Fibroblast of villous mesenchyme (primary cell): ENCODE measurements around the genes ZNF277, MDFIC and TES.

GRCh38 chr7:111399908-111400801, 162.1 kb downstream of the IMMP2L start:
- CAGE, long polyA plus RNA = no peak

DNA sequence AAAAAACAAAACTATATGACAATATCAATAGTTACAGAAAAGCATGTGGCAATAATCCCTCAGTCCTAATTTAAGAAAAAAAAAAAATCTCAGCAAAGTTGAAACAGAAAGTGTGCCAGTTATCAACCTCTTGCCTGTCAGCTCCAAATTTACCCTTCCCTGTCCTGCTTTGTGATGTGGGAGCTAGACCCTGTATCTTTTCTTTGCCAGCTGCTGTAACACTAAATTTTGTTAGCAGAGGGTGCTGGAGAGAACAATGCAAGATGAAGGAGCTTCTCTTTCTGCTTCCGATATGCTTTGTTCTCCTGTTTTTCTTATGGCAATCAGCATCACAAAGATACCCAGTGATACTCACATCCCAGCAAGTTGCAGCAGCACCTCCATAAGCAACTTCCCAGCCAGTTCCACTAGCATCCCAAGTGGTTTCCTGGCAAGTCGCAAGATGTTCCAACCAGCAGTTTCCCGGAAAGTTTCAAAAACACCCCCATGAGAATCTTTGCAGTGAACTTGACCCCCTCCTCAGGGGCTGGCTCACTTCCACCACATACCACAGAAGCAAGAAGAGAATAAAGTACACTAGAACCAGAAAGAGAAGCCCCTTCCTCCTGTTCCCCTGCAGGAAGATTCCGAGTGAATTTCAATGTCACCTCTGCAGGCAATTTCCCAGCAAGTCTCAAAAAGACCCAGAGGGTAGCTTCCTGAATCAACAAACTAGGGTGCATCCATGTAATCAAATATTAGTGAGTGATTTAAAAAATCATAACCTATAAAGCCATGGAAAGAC, 148.5 kb downstream of the IMMP2L start:
- CAGE, long polyA plus RNA = no peak

GRCh38 chr7:112157158-112157689, 49.0 kb downstream of the DOCK4 start:
- CAGE, long polyA plus RNA = no peak

DNA sequence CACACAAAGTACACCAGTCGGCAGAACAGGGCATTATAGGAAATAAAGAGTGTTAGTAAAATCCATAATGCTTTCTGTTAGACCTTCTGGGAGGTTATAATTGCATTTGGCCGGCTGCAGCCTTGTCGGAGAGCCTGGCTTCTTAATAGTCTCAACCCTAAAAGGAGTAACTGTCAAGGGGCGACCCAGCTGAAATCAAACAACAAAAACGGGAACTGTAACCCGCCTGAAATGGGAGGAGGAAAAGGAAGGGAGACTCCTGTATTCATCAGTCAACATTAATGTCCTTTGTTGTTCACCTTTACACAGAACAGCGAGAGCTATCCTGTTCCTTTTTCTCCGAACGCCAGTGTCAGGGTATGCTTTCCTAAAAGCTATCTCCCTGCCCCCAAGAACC, 1.3 kb downstream of the DOCK4 start:
- CAGE, long polyA plus RNA = no peak

DNA sequence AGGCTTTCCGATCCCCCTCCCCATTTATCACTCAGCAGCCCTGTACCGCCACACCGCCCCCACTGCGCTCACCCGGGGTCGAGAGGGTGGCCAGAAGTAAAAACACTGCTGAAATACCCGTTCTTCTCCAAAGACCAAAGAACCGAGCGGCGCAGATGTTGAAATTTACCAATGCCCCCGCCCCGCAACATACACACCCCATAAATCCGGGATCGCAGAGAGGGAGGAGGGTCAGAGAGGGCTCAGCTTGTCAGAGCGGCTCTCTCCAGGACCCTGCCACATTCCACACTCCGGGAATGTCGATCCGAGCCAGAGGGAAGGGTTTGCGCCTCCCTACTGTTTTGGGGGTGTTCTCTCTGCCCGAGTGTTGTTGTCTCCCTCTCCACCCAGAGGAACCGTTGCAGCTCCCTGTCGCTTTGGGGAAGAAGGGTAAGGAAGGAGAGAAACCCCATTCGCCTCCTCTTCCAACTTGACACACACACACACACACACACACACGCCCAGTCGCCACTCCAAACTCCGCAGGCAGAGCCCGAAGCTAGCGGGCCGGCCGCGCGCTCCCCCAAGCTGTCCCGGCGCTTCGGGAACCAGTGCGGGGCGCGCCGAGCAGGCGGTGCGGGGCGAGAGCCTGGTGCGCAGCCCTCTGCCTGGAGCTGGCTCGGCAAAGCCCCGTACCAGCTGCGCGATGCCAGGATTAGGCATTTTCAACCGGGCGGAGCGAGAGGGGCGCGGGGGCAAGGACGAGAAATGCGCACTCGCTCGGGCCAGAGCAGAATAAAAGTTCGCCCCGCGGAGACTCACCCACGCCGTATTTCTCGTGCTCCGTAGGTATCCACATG, 679 bp downstream of the DOCK4 start:
- CAGE, long polyA plus RNA = no peak

DNA sequence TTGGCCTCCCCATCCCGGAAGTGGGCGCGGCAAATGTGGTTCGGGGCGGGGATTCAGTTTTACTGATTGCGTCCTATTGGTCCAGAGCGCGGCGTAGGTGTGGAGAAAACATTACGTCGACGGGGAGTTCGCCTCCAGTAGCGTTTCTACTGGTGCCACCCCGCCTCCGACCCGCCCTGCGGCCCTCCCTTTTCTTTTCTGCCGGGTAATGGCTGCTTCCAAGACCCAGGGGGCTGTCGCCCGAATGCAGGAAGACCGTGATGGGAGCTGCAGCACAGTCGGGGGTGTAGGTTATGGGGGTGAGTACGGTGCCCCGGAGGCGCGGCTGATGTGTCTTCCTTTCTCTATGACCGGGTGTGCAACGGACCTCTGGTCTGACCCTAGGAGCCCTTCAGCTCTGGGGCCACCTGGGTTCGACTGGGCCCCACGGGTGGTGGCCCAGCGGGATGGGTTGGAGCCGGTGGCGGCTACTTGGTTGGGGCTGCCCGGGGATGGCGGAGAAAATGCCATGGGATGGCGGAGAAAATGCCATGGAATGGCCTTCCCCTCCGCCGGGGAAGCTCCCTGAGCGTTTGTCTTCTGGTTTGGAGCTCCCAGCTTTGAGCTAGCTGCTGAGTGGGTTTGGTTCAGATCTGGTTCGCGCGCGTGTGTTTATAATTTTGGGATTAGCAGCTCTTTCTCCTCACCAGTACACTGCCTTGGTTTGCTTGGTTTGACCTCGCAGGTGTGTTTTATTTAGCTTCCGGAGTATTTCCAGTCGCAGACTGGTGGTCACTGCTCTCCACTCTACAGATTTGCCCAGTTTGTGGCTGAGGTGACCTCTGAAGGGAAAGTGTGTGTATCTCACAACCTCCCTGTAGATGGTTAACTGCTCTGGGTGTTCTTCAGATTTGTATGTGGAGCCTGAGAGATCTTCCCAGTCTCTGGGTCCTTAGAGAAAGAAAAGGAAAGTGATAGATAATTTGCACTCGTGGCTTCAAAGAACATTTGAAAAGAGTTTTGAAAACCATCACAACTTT, at the start of gene ZNF277:
ZNF277 (plus strand) TSS at position 187 of the 1,019 bp plus-strand sequence.
- CAGE, long polyA plus RNA = no peak

GRCh38 chr7:112211317-112211809, 4.9 kb downstream of the ZNF277 start:
- CAGE, long polyA plus RNA = no peak

DNA sequence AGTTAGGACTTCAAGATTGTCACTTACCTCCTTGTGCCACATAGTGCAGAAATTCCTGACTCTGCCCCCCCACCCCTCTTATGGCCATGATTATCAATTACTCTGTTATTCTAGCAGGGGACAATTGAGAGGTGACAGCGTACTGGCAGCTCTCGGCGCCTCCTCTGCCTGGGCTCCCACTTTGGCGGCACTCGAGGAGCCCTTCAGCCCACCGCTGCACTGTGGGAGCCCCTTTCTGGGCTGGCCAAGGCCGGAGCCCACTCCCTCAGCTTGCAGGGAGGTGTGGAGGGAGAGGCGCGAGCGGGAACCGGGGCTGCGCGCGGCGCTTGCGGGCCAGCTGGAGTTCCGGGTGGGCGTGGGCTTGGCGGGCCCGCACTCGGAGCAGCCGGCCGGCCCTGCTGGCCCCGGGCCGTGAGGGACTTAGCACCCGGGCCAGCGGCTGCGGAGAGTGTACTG, 325.7 kb downstream of the PPP1R3A start:
- CAGE, long polyA plus RNA = no peak

DNA sequence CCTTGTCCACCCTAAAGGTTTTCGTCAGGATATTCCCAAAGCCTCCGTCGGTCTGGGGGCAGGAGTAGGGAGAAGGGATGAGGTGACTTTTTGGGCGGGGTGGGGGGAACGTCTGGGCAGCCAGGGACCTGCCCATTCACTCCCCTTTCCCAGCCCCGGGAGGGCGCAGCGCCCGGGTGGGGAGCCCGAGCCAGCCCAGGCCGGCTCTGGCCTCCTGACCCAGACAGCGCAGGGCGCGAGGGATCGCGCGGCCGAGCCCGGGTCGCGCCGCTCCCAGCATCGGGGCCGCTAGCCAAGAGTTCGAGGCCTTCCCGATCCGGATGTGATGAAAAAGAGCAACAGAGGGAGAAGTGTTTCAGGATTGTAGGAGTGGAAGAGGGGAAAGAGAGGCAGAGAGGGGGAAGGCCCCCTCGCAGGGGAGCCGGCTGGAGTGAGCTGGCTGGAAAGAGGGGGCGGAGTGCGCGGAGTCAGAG, at the start of gene MDFIC:
MDFIC (plus strand) TSS at position 135 of the 473 bp plus-strand sequence.
- CAGE, long polyA plus RNA = no peak

DNA sequence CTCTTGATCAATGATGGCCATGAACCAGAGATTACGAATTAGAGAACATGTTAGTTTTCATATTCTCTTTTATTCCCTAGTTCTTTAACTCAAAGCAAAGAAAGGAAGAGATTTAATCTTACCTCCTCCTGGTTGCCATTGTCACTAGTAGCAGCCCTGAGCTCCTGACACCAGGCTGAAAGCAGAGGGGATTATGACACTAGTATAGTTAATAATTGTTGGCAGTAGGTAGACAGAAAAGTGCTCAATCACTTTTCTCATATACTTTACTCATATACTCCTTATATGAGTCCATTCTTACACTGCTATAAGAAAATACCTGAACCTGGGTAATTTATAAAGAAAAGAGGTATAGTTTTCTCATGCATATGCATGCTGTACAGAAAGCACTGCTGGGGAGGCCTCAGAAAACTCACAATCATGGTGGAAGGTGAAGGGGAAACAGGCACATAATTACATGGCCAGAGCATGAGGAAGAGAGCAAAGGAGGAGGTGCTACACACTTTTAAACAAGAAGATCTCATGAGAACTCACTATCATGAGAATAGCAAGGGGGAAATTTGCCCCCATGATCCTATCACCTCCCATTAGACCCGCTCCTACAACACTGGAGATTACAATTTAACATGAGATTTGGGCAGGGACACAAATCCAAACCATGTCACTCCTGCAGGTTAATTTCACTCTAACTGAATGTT, 39.5 kb downstream of the MDFIC start:
- CAGE, long polyA plus RNA = no peak

DNA sequence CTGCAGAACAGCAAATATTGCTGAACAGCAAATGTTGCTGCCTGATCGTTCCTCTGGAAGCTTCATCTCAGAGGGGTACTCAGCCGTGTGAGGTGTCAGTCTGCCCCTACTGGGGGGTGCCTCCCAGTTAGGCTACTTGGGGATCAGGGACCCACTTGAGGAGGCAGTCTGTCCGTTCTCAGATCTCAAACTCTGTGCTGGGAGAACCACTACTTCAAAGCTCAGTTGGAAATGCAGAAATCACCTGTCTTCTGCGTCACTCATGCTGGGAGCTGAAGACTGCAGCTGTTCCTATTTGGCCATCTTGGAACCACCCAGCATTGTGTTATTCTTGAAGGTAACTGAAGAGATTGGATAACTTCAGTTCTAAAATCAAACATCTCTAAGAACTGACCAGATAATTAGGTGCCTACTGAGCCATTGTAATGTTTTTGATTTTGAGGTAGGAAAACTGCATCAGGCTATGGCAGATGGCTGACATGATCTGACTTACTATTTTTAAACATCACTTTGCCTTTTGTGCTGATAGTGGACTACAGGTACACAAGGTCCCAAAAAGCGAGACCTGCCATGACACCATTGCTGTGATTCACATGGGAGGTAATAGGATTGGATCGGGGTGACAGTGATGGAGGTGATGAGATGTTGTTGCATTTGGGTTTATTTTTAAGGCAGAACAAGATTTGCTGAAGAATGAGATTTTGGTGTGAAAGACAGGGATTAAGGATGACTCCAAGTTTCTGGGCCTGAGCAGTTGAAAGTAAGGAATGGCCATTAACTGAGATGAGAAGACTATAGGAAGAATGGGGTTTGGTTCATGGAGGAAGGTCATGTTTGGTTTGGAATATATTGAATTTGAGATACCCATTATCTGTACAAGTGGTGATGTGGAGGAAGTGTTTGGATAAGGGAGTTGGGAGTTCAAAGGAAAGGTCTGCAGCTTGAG, 74.0 kb downstream of the MDFIC start:
- CAGE, long polyA plus RNA = no peak

DNA sequence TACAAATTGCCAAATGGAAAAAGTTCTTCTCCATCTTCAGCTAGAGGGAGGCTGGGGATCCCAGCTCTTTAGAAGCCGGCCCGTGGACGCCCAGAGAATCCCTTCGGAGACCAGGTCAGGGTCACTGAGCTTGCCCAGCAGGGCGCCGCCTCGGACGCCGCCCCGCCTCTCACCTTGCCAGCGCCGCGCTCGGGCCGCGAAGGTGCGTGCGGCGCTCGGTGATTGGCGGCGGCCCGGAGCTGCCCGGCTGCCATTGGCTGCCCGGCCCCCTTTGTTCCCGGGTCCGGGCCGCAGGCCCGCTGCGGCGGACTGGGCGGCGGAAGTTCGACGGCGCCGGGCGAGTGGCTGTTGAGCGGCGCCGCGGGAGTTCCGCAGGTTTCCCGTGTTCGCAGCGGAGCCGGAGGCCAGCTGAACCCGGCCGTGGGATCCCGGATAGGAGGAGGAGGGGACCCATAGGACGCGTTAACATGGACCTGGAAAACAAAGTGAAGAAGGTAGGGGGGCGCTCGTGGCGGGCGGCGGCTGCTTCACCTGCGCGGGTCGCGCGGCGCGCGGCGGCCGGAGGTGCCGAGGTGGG, at the start of gene TES:
TES (plus strand) TSS at position 299 of the 577 bp plus-strand sequence.
- CAGE, long polyA plus RNA = start-site peak on the plus strand centred at position 373 of the sequence, 162 bp wide, 297 and 421 reads in 2 replicates

GRCh38 chr7:116340046-116340715, 129.8 kb downstream of the TES start:
- CAGE, long polyA plus RNA = no peak

DNA sequence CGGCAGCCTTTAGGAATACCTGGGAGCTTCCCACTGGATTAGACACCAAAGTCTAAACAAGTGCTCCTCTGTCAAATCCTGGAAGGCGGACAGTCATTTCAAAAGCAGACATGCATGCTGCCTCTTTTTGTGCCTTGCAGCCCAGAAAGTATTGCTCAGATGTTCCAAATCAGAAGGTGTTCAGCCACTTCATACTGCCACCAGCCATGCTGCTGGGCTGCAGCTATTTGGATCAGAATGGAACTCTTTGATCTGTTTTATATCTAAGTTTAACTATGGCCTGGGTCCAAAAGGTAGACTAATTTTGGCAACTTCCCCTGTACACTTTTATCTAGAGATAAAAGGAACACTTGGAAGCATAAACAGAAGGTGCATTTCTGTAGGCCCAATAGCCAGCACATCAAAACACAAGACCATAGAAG, 143.3 kb upstream of the CAV2 start:
- CAGE, long polyA plus RNA = no peak

- CAGE, long polyA plus RNA = no peak
Measured at GRCh38 chr7:116393484-116394266, 105.9 kb upstream of the CAV2 start.

GRCh38 chr7:116501951-116502933, 2.7 kb downstream of the CAV2 start:
- CAGE, long polyA plus RNA = no peak

- CAGE, long polyA plus RNA = no peak
Measured at GRCh38 chr7:116511368-116512532, 12.2 kb downstream of the CAV2 start.

DNA sequence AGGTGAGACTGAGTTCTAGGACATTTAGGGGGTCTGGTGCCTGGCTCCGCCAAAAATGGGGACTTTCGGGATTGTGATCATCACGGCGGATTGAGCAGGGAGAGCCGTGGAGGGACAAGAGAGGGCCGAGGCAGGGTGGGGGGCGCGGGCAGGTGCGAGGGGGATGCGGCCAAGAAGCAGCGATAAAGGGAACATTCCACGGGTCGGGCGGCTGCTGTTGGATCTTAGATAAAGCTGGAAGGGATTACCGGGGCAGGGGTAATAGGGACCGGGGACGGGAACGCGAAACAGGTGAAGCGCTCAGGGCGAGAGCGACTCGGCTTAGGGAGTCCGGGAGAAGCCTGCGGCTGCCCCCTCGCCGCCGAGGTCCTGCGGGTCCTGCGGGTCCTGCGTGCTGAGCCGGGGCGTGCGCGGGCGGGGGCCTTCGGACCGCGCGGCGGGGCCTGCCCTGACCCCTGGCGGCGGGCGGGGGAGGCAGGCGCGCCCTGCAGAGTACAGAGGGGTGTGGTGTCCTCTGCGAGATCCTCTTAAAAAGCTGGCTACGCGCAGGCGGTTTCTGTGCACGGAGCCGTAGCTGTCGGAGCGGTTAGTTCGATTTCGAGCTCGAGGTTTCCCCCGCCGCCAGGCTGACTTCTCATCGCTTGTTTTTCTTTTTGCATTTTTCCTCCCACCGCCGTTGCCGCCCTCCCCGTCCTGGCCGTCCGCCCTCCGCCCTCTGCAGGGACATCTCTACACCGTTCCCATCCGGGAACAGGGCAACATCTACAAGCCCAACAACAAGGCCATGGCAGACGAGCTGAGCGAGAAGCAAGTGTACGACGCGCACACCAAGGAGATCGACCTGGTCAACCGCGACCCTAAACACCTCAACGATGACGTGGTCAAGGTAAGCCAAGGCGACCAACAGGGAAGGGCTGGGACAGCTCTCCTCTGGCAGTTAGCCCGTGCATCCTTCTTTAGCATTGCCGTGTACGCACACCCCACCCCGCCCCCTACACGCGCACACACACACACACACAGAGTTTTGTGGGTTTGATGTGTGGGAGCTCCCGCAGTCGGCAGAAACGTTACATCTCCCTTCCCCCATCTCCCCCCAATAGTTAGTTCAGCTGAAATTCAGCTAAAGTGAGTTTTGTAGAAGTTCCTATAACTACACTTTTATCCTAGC, 1.4 kb downstream of the CAV1 start:
- CAGE, long polyA plus RNA = start-site peak on the plus strand centred at position 548 of the sequence, 106 bp wide, 956 and 534 reads in 2 replicates; start-site peak on the plus strand centred at position 743 of the sequence, 27 bp wide, 78 and 37 reads in 2 replicates

DNA sequence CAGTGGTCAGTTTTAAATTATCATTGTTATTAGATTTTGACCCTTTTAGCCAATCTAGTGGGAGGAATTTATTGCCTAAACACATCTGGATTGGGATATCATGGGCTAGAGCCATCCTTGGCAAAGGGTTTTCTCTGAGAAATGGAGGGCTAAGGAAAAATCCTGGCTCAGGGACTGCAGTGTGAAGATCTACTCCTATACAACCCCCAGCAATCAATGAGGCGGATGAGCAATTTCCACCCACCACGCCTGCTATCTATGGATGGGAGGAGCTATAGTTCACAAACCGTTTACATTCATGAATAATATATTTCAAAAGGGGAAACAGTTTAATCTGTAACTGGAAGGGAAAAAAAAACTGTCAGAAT, 2.7 kb downstream of the CAV1 start:
- CAGE, long polyA plus RNA = no peak

DNA sequence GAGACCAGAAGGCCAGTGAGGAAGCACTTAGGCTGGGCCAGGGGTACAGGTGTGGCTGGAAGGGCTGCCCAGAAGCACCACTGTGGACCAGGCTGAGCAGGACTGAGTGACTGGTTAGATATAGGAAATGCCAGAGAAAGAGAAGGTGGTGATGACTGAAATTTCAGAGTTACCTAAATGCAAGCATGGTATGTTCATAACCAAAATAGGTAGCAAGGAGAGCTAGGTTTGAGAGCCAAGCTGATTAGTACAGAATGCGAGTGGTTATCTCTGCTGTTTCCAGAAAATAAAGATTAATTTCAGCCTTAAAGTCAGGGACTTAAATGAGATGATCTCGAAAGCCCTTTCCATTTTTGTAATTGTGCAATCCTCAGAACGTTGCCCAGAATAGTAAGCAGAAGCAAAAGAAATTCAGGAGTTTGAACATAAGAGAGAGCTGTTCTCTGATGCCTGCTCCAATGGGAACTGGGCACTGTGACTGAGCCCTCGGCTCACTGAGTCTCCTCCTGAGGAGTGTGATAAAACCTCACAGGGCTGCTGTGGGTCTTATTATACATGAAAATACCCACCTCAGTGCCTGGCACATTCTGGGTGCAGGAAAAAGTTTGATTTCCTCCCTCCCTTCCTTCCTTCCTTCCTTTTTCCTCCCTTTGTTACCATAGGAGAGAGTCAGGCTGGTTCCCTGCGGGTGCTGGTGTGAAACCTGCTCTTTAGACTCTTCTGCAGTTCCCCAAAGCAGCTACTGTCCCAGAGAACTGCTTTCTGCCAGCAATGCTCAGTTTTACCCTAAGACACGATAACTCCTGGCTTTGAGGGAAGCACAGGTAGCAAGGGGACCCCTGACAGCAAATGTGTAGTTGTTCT, 55.1 kb downstream of the MET start:
- CAGE, long polyA plus RNA = no peak